ENCODE measurements around a stretch of chr7.

- PRO-cap = no peak
- RAMPAGE, long total RNA, 2 experiments = no peak in any of the 2 experiments
Observed at GRCh38 chr7:150516446-150516900, 1.8 kb downstream of the GIMAP7 start.

- PRO-cap = no peak
- RAMPAGE, long total RNA, 2 experiments = no peak in any of the 2 experiments
Observed at GRCh38 chr7:150567732-150568392, 672 bp downstream of the GIMAP4 start.

- PRO-cap = no peak
- RAMPAGE, long total RNA, 2 experiments = no peak in any of the 2 experiments
Observed at GRCh38 chr7:150668287-150668918, 17.1 kb upstream of the GIMAP2 start.

- PRO-cap = no peak
- RAMPAGE, long total RNA, 2 experiments = no peak in any of the 2 experiments
Observed at GRCh38 chr7:150777975-150778387, 22.2 kb downstream of the TMEM176B start.

- PRO-cap = no peak
- RAMPAGE, long total RNA, 2 experiments = no peak in any of the 2 experiments
Observed at GRCh38 chr7:150778794-150779156, 21.4 kb downstream of the TMEM176B start.

- PRO-cap = no peak
- RAMPAGE, long total RNA, 2 experiments = no peak in any of the 2 experiments
Observed at GRCh38 chr7:150788329-150788882, 11.8 kb downstream of the TMEM176B start.

DNA sequence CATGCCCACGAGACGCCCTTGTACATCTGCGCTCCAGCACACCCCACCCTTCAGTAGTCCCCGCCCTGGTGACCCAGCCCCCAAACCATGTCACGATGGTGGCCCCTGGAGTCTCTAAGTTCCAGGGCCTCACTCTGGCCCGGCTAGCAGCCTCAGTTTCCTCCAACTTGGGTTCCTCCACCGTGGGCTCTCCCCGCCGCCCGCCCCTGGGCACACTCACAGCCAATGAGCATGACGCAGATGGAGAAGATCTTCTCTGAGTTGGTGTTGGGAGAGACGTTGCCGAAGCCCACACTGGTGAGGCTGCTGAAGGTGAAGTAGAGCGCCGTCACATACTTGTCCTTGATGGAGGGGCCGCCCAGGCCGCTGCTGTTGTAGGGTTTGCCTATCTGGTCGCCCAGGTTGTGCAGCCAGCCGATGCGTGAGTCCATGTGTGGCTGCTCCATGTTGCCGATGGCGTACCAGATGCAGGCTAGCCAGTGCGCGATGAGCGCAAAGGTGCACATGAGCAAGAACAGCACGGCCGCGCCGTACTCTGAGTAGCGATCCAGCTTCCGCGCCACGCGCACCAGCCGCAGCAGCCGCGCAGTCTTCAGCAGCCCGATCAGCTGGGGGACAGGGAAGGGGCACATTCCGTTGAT is 26.8 kb downstream of the KCNH2 start:
- PRO-cap = no peak
- RAMPAGE, long total RNA, 2 experiments = no peak in any of the 2 experiments

DNA sequence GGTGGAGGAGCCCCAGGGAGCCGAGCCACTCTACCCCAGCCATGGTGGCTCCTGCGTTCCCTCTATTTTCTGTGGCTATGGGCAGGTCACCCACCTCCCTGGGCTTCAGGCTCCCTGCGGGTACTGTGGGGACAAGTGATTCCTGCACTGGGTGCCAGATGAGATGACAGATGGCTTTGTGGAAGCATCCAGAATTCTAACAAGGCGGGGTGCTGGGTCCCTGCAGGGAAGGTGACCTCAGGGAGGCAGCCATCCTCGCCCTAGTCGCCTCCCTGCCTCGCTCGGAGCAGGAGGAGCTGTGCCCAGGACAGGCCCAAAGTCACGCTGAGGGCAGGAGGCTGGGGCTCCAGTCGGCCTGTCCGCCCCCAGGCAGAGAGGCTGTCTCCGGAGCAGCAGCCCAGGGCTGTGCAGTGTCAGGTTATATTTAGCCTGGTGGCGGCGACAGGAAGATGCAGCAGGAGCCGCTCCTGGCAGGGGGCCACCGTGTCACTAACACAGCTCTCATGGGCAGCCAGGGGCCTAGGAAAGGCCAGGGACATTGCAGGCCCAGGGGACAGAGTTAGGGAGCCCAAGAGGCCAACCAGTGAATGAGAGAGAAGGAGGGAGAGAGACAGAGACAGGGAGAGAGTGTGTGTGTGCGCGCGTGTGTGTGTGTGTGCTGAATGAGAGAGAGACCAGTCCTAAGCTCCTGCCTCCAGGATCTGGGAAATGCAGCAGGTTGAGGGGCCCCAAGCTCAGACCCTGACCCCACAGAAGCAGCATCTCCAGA is 13.5 kb downstream of the KCNH2 start:
- PRO-cap = no peak
- RAMPAGE, long total RNA, 2 experiments = no peak in any of the 2 experiments

GRCh38 chr7:150976319-150977080 is 1.6 kb downstream of the KCNH2 start:
- PRO-cap = no peak
- RAMPAGE, long total RNA, 2 experiments = no peak in any of the 2 experiments

DNA sequence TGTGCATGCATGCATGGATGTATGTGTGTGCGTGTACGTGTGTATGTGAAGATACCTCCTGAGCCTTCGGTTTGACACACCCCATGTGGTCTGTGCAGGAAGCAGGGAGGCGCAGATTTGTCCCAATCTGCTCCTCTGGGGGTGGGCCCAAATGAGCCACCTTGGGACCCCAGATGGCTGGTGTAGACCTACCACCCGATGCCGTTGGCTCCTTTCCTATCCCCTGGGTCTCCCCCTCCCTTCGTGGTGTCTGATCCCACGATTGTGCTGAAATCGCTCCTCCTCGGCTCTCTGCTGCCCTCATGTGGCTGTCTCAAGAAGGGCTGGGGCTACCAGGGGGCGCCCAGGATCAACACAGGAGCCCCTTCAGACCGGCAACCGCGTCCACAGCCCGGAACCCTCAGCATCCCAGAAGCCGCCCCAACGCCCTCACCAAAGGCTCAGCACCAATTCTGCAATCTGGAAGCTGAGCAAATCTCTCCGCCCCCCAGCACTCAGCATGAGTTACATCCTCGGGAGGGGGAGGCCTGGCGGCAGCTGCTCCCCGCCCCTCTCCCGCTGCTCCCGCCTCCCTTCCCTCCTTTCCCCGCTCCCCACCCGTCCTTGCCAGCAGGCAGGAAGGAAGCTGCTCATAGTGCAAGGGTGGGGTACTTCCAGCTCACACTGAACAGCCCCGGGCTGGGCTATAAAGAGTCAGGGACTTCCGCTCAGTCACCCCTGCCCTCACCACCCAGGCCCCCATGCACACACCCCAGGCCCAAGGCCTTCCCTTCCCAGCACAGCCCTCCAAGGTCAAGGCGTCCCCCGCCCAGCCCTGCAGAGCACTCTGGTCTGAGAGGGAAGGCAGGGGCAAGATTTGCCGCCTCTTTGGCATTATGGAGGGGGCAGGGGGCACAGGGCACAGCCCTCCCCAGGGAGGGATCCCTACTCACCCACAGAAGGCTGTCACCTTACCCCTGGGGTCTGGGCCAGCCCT is 2.2 kb upstream of the NOS3 start:
- PRO-cap = no peak
- RAMPAGE, long total RNA, 2 experiments = no peak in any of the 2 experiments

DNA sequence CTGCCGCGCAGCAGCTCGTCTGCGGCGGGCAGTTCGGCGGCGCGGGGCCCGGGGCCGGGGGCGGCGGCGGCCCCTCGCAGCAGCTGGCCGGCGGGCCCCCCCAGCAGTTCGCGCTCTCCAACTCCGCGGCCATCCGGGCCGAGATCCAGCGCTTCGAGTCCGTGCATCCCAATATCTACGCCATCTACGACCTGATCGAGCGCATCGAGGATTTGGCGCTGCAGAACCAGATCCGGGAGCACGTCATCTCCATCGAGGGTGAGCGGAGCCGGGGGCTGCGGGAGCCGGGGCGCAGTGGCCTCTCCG is 493 bp downstream of the AGAP3 start:
- PRO-cap = no peak
- RAMPAGE, long total RNA, 2 experiments = no peak in any of the 2 experiments

DNA sequence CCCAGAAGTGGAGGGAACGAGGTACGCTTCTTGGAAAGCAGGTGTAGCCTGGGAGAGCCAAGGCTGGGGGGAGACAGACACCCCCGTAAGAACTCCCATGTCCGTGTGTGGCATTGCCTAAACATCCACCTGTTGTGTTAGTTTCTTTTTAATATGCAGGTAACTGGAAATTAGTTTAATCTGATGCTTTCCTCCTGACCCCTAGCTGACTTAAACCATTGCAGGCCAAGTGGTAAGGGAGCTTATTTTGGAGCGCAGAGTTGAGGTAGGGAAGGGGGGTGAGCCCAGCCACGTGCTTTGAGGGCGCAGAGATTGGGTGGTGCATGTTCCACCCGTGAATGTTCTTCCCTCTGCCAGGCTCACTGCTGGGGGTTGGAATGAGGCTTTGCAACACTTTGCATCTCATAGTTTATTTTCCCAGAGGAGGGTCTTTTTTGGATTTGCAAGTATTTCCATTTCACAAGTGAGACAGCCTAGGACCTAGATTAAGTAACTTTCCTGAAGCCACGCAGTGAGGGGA is 6.0 kb downstream of the AGAP3 start:
- PRO-cap = no peak
- RAMPAGE, long total RNA, 2 experiments = no peak in any of the 2 experiments

GRCh38 chr7:151113260-151114273 is 27.3 kb downstream of the AGAP3 start:
- PRO-cap = no peak
- RAMPAGE, long total RNA, 2 experiments = no peak in any of the 2 experiments

DNA sequence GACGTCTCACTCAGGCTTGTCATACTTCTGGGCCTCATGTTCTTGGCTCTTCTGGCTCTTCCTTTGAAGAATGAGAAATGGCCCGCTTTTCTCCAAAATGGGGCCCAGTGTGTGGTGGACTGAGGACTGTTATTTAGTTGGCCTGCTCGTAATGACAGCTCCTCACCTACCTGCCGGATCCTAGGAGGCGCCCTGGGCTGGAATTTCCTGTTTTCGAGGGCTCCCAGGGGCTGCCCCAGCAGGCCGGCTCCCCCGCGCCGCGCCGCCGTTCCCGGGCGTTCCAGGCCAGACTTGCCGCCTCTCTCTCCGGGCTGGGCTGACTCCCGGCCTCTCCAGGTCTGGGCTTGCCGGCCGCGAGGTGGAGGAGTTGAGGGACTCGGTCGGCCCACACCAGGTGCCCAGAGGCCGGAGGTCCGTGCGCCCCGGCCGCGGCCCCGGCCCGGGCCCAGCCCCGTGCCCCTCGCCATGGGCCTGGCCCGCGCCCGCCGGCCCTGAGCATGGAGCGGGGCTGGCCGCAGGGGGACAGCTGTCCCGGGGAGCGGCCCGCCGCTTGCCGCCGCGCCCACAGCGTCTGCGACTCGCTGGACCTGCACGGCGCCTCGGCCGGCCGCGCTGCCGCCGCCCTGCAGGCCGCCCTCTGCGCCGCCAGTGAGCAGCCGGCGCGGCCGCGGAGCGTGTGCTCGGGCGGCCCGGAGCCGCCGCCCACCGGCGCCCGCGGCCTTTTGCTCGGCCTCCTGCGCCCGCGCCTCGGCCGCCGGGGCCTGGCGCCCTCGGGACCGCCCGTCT is 28.2 kb downstream of the AGAP3 start:
- PRO-cap = no peak
- RAMPAGE, long total RNA, 2 experiments = no peak in any of the 2 experiments

DNA sequence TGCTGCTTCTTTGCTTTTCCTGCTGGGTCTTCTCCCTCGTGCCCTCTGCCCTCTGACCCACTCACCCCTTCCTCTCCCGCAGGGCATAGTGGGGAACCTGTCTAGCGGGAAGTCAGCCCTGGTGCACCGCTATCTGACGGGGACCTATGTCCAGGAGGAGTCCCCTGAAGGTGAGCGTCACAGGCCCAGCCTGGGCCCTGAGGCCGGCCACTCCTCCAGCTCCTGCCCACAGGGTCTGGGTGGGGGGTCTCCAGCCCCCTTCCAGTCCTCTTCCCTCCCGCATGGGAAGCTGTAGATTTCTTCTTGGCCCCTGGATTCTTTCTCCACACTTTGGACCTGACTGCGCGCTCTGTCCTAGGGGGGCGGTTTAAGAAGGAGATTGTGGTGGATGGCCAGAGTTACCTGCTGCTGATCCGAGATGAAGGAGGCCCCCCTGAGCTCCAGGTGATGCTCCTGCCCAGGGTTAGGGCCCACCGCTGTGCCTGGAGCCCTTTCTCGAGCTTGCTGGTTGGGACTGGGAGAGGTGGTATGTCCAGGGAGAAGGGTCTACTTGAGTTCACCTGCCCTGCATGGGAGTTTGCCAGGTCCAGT is 30.8 kb downstream of the AGAP3 start:
- PRO-cap = no peak
- RAMPAGE, long total RNA, 2 experiments = no peak in any of the 2 experiments

- PRO-cap = no peak
- RAMPAGE, long total RNA, 2 experiments = no peak in any of the 2 experiments
Observed at GRCh38 chr7:151125759-151126501, 39.7 kb downstream of the AGAP3 start.

GRCh38 chr7:151137531-151138764 is 29.5 kb downstream of the GBX1 start:
- PRO-cap = no peak
- RAMPAGE, long total RNA, 2 experiments = no peak in any of the 2 experiments

DNA sequence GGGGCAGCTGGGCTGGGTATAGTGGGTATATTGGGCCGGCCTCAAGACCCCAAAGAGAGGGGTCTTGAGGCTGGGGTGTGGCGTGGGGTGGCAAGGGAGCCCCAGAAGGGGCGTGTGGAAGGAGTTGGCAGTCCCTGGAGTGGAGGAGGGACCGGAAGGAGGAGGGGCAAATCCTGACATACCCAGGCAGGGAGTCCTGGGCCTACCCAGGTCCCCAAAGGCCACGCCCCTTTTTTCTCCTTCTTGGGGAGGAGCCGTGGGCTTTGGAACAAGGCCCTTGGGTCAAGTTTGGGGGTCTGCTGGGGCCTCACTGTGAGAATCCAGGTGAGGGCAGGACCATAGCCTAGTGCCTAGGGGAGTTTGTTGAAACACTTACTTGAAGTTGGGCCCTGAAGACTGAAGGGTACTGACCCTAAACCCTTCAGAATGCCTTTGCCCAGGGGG is 1.2 kb upstream of the SMARCD3 start:
- PRO-cap = unidirectional peak, minus-strand start at position 114 of the sequence; unidirectional peak, minus-strand start at position 141 of the sequence
- RAMPAGE, long total RNA, 2 experiments = no peak in any of the 2 experiments

DNA sequence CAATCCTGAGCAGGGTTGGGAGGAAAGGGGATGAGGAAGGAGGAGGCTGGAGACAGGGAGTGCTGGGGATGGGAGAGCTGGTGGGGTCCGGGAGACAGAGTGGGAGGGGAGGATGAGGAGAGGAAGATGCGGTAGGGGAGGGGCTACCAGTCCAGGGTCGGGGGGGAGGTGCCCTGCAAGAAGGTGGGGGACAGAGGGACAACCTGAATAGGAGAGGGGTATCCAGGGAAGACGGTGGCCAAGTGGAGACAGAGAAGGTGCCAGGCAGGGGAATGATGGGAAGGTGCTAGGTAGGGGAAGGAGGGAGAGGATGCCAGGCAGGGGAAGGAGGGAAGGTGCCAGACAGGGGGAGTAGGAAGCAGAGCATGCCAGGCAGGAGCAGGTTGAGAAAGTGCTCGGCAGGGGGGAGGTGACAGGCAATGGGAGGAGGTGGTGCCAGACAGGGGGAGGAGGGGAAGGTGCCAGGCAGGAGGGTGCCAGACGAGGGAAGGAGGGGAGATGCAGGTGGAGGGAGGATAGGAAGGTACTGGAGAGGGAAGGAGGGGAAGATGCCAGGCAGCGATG is 27.6 kb upstream of the SMARCD3 start:
- PRO-cap = no peak
- RAMPAGE, long total RNA, 2 experiments = no peak in any of the 2 experiments

DNA sequence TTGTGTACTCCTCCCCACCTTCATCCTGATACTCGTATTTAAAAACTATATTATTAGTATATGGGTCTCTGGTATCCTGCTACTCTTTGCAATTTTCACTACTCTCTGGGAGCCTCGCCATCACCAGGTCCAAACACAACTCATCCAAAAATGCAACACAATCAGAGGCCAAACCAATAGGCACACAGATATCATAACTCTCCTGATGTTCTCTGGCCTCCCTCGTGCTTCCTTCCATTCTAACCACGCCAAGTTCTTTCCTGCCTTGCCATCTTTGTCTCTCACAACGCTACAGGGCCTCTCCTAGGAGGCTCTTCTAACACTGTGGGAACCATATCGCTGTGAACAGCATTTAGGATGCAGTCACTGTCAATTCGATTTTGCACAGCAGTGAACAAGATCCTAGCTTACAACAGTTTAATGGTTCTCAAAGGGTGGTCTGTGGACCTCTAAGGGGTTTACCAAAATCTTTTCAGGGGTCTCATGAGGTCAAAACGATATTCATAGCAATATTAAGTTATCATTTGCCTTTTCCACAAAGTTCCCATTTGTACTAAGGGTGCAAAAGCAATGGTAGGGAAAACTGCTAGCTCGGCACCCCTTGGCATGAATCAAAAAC is 7.2 kb downstream of the RHEB start:
- PRO-cap = no peak
- RAMPAGE, long total RNA, 2 experiments = no peak in any of the 2 experiments